ENCODE results near the gene PTPRG.

- PRO-cap, 2 experiments: no peak in any of the 2 experiments
Observed at GRCh38 chr3:57912821-57913464, 95.3 kb upstream of the FLNB start.

- PRO-cap, 2 experiments: no peak in any of the 2 experiments
Observed at GRCh38 chr3:57952186-57952927, 55.9 kb upstream of the FLNB start.

- PRO-cap, 2 experiments: no peak in any of the 2 experiments
Observed at GRCh38 chr3:57969522-57970362, 38.5 kb upstream of the FLNB start.

- PRO-cap, 2 experiments: no peak in any of the 2 experiments
Observed at GRCh38 chr3:58043696-58044337, 35.6 kb downstream of the FLNB start.

- PRO-cap, 2 experiments: no peak in any of the 2 experiments
Observed at GRCh38 chr3:58115032-58115751, 95.6 kb downstream of the DNASE1L3 start.

DNA sequence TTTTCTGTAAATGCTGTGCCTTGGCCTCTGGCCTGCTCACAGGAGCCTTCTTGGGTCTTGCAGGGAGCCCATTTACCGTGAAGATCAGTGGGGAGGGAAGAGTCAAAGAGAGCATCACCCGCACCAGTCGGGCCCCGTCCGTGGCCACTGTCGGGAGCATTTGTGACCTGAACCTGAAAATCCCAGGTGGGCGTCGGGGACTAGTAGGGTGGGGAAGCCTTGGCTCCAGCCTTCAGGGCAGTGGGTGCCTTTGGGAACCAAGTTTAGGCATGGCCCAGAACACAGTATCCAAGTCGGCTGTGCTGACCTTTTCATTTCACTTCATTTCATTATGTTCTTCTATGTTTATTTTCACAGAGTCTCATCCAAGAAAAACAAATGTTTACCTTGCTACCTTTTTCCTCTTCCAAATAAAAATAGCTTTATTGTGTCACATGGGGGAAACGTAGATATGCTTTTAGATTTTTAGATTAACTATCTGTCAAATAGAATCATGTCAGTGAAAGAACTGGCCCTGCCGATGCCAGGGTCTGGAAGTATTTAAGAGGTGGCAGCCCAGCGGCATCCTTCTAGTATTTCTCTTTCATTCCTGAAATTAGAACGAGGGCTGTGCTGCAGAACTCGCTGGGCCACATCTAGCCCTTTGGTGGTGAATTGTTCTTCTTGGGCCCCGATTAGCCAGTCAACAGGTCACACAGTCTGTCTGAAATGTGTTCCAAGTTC is 60.6 kb downstream of the DNASE1L3 start:
- PRO-cap, 2 experiments: no peak in any of the 2 experiments

GRCh38 chr3:58344693-58345113 is 12.0 kb downstream of the PXK start:
- PRO-cap, 2 experiments: no peak in any of the 2 experiments

DNA sequence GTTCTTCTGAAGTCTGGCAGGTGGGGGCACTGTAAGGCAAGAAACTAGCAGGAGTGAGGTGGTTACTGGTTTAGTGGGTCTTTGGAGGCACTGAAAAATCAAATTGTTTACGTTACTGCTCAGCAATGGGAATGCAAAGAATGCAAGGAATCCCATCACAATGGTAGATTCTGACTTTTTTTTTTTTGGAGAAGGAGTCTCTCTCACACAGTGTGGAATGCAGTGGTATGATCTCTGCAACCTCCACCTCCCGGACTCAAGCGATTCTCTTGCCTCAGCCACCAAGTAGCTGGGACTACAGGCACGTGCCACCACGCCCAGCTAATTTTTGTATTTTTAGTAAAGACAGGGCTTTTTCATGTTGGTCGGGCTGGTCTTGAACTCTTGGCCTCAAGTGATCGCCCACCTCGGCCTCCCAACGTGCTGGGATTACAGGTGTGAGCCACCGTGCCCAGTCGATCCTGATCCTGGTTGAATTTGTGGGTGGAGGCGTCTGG is 16.3 kb downstream of the FAM107A start:
- PRO-cap, 2 experiments: no peak in any of the 2 experiments

DNA sequence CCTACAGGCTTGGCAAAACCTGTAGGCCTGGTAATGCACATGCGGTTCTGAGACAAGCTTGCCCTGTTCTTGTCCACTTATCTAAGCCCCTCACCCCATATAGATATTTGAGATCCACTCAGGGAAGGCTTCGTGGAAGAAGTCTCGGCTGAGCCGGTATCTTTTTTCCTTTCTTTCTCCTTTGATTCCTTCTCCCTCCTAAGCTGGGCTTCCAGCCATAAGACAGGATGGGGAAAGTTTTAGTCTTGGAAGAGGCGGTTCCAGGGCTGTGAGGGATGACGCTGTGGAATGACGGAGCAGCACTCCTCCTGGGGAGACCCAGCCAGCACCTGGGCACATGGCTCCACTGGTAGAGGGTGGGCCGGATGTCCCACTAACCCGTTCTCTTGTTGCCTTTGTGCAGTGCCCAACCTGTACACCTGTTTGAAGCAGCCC is 43.2 kb upstream of the FAM107A start:
- PRO-cap, 2 experiments: no peak in any of the 2 experiments

- PRO-cap, 2 experiments: no peak in any of the 2 experiments
Observed at GRCh38 chr3:58874020-58874711, 175.7 kb downstream of the CFAP20DC start.

DNA sequence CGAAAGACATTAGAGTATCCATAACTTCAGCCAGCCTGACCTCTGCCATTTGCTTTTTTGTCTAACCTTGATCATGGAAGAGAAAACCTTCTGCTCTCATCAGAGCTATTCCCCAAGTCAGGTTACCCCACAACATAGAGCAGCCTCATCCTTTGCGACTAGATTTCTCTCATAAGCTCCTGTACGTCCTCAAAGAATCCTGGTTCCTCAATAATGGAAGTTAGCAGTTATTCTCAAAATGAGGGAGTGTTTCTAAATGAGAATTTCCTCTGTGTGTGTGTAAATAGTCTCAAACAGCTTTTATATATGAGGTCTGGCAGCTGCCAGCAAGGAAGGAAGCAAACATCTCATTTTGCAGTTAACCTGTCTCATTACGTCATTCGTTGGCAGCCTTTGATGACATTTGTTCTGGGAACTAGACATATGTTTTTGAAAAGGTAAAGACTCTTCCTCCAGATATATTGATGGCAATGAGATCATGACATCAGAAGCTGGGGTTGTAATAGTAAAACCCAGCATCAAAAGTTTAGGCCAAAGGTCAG is 386.2 kb upstream of the CFAP20DC start:
- PRO-cap, 2 experiments: no peak in any of the 2 experiments

DNA sequence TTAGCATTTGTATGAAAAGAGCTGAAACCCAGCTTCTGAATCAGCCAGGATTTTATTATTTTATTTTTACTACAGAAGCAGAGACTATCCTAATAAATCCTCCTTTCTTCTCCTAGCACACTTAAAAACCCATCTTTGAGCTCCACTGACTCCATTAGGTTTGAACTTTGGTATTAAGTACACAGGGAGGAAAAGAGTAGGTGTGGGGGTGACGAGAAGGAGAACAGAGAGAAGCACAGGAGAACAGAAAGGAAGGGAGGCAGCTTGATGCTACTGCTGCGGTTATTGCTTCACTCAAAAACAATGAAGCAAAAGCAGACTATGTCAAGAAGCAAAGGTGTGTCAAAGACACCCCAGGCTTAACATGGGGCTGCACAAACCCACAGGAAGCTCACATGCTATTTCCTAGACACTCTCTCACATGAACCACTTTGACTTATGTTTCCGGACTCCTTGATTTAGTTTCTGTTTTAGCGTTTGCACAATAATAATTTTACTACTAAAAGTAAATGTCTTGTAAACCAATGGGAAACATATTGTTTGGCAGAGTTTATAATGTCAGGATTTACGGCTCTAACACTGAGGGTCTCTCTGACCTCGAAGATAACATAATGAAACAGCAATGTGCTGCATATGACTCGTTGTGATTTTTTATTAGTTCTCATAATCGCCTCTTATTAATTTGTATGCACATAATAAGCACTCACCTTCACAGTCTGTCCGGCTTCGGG is 961.0 kb upstream of the CFAP20DC start:
- PRO-cap, 2 experiments: no peak in any of the 2 experiments

- PRO-cap, 2 experiments: peak in 1 of 2 experiments; most common minus-strand start chr3:60421223 (in 1)
Observed at GRCh38 chr3:60420870-60421671, 830.2 kb downstream of the FHIT start.

- PRO-cap, 2 experiments: no peak in any of the 2 experiments
Observed at GRCh38 chr3:60470079-60470871, 781.0 kb downstream of the FHIT start.

GRCh38 chr3:61249965-61250500 is 1.2 kb downstream of the FHIT start:
- PRO-cap, 2 experiments: peak in 2 of 2 experiments; most common plus-strand start chr3:61250278 (in 1); most common minus-strand start chr3:61250062 (in 1)

DNA sequence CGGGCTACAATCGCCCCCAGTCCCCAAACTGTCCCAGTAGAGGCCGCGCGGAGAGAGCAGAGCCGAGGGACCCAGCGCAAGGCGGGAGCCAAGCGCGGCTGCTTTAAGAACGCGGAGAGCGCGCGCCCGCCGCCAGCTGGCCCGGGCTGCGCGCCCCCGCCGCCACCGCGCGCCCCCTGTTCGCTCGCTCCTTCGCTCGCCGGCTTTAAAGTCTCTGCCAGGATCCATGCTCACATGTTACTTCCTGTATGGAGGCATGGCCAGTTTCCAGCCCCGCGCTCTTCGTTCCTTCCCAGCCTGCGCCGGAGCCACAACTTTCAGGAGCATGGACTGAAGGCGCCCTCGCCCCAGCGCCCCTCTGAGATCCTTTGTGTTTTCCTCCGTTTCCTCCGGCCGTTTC is at the start of gene PTPRG:
PTPRG (plus strand) TSS at position 235 of the 400 bp plus-strand sequence.
- PRO-cap, 2 experiments: peak in 2 of 2 experiments; most common plus-strand start position 208 of the sequence (in 2); most common minus-strand start position 105 of the sequence (in 2)

- PRO-cap, 2 experiments: no peak in any of the 2 experiments
Observed at GRCh38 chr3:61642315-61643291, 81.2 kb downstream of the PTPRG start.

GRCh38 chr3:61688151-61688720 is 126.9 kb downstream of the PTPRG start:
- PRO-cap, 2 experiments: no peak in any of the 2 experiments

DNA sequence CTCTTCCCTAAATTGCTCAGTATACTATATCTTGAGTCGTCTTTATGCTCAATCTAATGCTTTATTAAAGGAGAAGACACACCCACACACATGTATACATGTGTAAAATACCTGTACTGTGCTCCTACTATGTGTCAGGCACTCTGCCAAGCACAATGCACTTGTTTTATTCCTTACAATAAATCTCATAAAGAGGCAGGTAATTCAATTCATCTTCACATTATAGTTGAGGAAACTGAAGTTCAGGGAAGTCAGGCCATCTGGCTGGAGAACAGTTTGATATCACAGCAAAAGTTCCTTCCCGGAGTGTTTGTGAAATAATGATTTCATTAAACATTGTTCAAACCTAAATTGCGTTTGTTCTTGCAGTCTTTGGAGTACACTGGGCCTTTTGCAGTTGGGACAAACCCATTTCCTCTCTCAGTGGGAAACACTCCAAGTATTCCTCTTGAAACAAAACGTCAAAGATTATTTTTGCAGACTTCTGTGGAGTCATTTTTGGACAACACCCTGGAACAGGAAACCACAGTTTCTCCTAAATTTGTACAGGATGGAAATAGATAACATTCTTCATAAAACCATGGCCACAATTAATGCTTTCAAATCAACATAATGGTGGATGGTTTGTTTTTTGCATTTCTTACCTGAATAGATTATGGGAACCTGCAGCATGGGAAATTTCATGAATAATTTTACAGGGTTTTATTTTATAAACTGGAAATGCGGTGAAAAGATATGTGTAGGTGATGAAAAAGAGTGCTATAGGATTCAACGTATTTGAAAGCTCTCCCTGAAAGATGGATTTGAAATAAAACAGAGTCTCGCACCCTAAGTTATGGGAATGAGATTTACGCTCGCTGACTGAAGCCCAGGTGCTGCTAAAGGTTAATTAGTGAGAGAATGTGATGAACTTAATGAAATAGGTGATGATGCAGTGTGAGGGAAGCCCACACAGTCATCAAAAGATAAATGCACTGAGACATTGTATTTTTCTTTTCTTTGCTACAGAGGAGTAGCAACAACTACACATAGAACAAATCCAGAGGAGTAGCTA is 287.6 kb downstream of the PTPRG start:
- PRO-cap, 2 experiments: no peak in any of the 2 experiments

GRCh38 chr3:61989475-61989851 is 329.4 kb upstream of the C3orf14 start:
- PRO-cap, 2 experiments: no peak in any of the 2 experiments